Measurements from ENCODE around the genes MTMR3 and PES1.

GRCh38 chr22:29385579-29386234 is 2.7 kb downstream of the AP1B1 start:
- PRO-cap, 5 experiments = peak in 2 of 5 experiments; most common plus-strand start chr22:29386048 (in 2)
- RAMPAGE, long total RNA, 2 experiments = no peak in any of the 2 experiments
- RRBS = no CpG with 5 or more reads among the region's 5 CpGs

- PRO-cap, 5 experiments = no peak in any of the 5 experiments
- RAMPAGE, long total RNA, 2 experiments = no peak in any of the 2 experiments
- RRBS = no CpG with 5 or more reads among the region's 8 CpGs
These were observed 2.1 kb upstream of the NEFH start for GRCh38 chr22:29477812-29478448.

GRCh38 chr22:29690642-29691025 is 29.2 kb upstream of the CABP7 start:
- PRO-cap, 5 experiments = no peak in any of the 5 experiments
- RAMPAGE, long total RNA, 2 experiments = no peak in any of the 2 experiments
- RRBS = no CpG with 5 or more reads among the region's 8 CpGs

DNA sequence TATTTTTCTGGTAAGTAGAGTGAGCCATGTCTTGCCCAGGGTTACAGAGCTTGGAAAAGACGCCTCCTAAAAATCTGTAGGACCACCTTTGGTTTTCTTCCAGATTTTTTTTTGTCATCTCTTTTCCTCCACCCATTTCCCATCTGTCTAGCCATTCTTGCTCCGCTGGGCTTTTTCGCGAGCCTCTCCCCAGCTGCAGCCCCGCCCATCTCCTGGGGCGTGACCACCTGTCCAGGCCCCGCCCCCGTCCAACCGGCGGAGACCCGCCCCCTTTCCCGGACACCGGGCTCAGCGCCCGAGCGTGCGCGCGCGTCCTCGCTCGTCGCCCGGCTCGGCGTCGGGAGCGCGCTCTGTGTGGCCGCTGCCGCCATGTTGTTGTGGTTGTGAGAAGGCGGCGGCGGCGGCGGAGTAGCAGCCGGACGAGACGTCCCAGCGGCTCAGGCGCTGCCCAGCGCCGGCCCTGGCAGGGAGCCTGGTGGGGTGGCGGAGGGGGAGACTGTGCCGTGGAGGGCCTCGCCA is at the start of gene MTMR3:
MTMR3 (plus strand) TSS at position 348 of the 519 bp plus-strand sequence.
- PRO-cap, 5 experiments = peak in 5 of 5 experiments; most common plus-strand start position 370 of the sequence (in 5)
- RAMPAGE, long total RNA, 2 experiments = start-site peak on the plus strand in 1 of 2 experiments, centred at position 381 of the sequence, 142 reads per replicate
- RRBS = under 1% methylated on average over 10 of the region's 46 CpGs

- PRO-cap, 5 experiments = no peak in any of the 5 experiments
- RAMPAGE, long total RNA, 2 experiments = no peak in any of the 2 experiments
- RRBS = no CpG with 5 or more reads among the region's 5 CpGs
These were observed 62.5 kb downstream of the MTMR3 start for GRCh38 chr22:29945397-29945947.

- PRO-cap, 5 experiments = no peak in any of the 5 experiments
- RAMPAGE, long total RNA, 2 experiments = no peak in any of the 2 experiments
- RRBS = no CpG with 5 or more reads among the region's 7 CpGs
These were observed 77.3 kb upstream of the HORMAD2 start for GRCh38 chr22:30002709-30003542.

DNA sequence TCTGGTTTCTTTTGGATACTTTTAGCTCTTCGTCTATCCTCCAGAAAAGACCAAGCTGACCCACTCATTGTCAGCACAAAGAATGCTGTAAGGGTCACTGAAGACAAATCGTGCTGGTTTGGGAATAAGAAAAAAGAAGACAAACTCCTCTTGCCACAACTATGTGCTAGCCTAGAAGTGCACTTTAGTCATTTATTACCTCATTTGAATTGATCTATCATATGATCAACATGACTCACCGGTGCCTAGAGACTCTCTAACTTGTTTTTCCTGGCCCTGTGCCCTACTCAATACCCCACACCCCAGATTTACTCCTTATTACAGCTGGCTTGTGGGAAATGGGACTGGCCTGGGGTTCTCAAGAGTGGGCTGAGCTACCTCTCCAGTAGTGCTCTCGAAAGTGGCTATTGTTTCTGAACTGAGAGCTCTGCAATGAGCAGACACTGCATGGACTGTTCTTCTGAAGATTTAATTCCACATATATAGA is 35.9 kb upstream of the HORMAD2 start:
- PRO-cap, 5 experiments = peak in 2 of 5 experiments; most common plus-strand start position 344 of the sequence (in 1); most common minus-strand start position 141 of the sequence (in 1)
- RAMPAGE, long total RNA, 2 experiments = no peak in any of the 2 experiments
- RRBS = no CpG with 5 or more reads among the region's 4 CpGs

- PRO-cap, 5 experiments = no peak in any of the 5 experiments
- RAMPAGE, long total RNA, 2 experiments = no peak in any of the 2 experiments
- RRBS = 57% methylated on average over 3 of the region's 12 CpGs
These were observed 29.9 kb downstream of the LIF start for GRCh38 chr22:30216455-30217212.

- PRO-cap, 5 experiments = no peak in any of the 5 experiments
- RAMPAGE, long total RNA, 2 experiments = no peak in any of the 2 experiments
- RRBS = no CpG with 5 or more reads among the region's 14 CpGs
These were observed 20.3 kb downstream of the LIF start for GRCh38 chr22:30226110-30226854.

DNA sequence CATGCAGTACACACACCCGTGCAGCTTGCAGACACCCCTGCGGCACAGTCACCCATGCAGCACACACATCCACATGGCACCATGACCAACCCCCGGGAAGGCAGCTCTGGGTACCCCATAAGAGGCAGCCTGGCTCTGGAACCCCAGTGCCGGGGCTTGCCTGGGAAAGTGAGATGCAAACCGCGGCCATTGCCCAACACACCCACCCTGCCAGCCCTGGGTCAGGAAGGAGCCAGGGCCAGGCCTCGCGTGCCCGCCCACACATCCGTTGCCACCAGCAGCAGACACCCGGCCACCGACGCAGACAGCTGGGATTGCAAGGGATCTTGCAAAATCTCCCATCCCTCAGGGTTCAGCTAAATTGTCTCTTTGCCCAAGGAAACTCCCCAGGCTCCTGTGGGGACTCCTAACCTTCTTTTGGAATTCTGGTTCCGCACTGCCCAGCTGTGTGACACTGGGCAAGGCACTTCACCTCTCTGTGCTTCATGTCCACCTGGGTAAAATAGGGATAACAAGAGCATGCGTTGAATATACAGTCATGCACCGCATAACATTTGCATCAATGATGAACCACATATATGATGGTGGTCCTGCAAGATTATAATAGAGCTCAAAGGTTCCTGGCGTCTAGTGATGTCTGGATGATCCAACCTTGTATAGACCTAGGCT is 9.8 kb downstream of the CASTOR1 start:
- PRO-cap, 5 experiments = no peak in any of the 5 experiments
- RAMPAGE, long total RNA, 2 experiments = no peak in any of the 2 experiments
- RRBS = 41% methylated on average over 4 of the region's 17 CpGs

DNA sequence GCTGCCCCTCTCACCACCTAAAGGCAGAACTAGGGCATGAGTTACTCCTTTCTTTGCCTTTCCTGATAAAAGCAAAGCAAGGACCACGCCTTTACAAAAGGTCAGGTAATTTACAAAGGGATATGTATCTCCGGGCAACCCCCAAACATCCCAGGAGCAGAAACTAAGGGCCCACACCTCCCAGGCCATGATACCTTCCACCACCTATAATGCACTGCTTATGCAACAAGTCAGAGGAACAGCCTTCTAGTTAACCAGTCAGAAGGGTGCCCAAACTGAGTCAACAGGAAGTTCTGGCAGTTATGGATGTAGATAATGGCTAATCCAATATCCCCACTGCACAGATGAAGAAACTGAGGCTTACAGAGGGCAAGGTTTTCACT is 16.6 kb upstream of the CASTOR1 start:
- PRO-cap, 5 experiments = no peak in any of the 5 experiments
- RAMPAGE, long total RNA, 2 experiments = no peak in any of the 2 experiments
- RRBS = no CpG with 5 or more reads among the region's 2 CpGs

DNA sequence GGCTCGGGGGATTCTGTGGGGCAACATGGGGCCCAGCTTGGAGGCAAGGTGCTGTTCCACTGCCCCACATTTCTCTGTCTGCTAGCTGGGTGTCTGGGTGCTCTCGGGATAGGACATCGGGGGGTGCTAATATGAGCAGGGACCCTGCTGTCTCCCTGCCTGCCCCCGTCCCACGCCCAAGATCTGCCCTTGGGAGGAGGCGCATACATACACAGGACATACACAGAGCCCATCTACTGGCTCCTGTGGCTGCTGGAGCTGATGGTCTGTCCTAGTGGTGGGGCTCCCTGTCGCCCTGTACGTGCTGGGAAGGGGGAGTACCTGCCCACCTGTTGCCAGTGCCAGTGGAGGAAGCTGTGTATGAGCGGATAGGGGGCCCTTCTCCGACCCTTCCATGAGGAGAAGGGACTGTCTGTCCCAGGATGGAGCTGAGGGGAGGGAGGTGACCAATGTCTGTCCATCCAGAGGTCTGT is 1.1 kb downstream of the TBC1D10A start:
- PRO-cap, 5 experiments = no peak in any of the 5 experiments
- RAMPAGE, long total RNA, 2 experiments = no peak in any of the 2 experiments
- RRBS = no CpG with 5 or more reads among the region's 10 CpGs

DNA sequence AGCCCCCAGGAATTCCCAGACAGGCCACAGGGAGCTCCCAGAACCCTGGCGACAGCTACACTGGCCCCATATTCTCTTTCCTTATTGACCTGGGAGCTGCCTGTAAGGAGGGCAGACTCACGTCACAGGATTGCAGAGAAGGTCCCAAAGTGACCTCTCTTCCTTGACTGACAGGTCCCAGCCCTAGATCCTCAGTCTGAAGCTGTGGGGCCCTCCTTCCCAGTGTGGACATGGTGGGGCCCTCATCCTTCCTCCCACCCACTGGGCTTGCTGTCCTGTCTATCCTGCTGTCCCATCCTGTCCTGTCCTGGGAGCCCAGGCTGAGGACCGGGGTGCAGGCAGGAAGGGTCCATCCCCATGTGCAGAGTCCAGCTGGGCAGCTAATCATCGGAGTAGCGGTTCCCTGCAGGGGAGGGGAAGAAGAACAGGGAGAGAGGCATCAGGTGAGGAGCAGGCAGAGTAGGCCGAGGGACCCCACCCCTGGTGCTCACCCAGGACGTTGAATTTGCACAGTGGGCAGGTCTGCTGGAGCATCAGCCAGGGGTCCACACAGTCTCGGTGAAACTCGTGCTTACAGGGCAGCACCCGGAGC is 7.9 kb downstream of the RNF215 start:
- PRO-cap, 5 experiments = no peak in any of the 5 experiments
- RAMPAGE, long total RNA, 2 experiments = no peak in any of the 2 experiments
- RRBS = no CpG with 5 or more reads among the region's 10 CpGs

DNA sequence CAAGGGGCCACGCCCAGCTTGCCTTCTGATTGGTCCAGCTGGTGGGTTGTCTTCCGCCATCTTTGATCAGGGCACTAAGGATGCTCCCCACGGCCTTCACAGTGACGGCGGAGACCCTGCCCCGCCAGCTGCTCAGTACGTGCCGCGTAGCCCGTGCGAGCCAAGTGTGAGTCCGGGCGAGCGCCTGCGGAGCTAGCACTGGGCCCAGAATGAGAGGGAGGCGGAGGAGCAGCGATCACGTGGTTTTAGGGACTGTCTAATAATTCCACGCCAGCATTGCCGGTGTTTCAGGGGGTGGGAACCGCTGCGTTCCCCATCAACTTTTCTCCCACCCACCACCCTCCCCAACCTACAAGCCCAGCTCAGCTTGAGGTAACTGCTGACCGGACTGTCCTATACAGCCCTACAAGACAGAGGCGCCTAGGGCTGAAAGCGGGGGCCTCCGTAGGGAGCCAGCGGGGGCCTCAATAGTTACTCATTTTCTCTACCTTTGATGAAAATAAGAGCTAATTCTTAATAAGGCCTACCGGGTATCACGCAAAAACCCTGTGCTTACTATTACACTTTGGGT is 1.5 kb upstream of the MTFP1 start:
- PRO-cap, 5 experiments = peak in 5 of 5 experiments; most common plus-strand start position 163 of the sequence (in 2); most common minus-strand start position 168 of the sequence (in 1)
- RAMPAGE, long total RNA, 2 experiments = no peak in any of the 2 experiments
- RRBS = 2% methylated on average over 9 of the region's 29 CpGs

DNA sequence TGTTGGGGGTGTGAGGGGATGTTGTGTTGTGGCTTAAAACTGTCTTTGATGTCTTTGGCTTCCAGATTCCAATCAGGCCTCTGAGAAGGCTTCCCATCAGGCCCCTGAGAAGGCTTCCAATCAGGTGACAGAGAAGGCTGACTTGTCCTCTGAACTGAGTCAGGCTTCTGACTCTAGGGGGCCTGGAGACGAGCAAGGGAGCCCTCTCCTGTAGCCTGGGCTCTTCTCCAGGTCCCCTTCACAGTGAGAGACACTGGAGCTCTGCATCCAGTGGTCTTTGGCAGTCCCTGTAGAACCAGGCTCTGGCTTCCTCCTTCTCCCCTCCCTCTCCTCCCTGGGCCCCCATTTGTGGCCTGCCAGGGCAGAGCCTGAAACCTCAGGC is 9.4 kb downstream of the MTFP1 start:
- PRO-cap, 5 experiments = no peak in any of the 5 experiments
- RAMPAGE, long total RNA, 2 experiments = no peak in any of the 2 experiments
- RRBS = no CpG with 5 or more reads among the region's 1 CpG

DNA sequence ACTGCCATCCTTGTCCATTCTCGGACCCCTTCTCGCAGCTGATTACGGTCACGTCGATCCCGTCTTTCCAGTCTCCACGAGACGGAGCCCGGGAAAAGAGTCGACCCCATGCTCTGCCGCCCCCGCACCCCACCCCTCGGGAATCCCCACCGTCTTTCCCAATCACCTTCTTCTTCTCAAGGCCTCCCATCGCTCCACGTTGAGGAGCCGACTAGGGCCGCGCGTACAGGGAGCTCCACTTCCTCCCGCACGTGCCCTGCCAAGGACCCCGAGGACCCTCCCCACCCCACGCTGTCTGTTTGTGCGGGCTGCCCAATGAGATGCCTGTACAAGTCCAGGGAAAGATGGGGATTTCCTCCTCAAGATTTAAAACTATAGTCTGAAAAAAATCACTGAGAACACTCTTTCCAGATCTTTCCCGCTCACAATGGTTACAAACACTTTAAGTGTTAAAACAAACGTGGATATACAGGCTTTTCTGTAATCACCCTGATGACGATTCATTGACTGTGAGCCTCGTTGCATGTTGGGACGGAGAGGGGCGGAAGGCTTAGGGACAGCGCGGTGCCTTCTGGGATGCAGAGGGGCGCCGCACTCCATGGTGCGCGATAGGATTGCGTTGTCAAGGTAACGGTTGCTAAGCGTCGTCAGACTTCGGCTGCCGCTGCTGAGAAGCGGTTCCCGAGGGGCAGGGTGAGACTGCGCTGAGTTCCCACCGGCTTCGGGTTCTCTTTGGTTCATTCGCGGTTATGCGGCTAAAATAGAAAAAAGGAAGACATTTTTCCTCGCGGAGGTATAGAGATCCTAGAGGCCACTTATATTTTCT is at the start of gene PES1:
PES1 (minus strand) TSS at position 267 of the 826 bp plus-strand sequence.
- PRO-cap, 5 experiments = peak in 5 of 5 experiments; most common plus-strand start position 534 of the sequence (in 1); most common minus-strand start position 253 of the sequence (in 5)
- RAMPAGE, long total RNA, 2 experiments = start-site peak on the minus strand in 2 of 2 experiments, centred at positions 235 to 236 of the sequence, 165 to 335 reads per replicate
- RRBS = no CpG with 5 or more reads among the region's 53 CpGs

GRCh38 chr22:30667002-30667553 is 597 bp downstream of the DUSP18 start:
- PRO-cap, 5 experiments = no peak in any of the 5 experiments
- RAMPAGE, long total RNA, 2 experiments = no peak in any of the 2 experiments
- RRBS = no CpG with 5 or more reads among the region's 23 CpGs

GRCh38 chr22:30927180-30927916 is 41.2 kb downstream of the MORC2 start:
- PRO-cap, 5 experiments = no peak in any of the 5 experiments
- RAMPAGE, long total RNA, 2 experiments = no peak in any of the 2 experiments
- RRBS = no CpG with 5 or more reads among the region's 7 CpGs

DNA sequence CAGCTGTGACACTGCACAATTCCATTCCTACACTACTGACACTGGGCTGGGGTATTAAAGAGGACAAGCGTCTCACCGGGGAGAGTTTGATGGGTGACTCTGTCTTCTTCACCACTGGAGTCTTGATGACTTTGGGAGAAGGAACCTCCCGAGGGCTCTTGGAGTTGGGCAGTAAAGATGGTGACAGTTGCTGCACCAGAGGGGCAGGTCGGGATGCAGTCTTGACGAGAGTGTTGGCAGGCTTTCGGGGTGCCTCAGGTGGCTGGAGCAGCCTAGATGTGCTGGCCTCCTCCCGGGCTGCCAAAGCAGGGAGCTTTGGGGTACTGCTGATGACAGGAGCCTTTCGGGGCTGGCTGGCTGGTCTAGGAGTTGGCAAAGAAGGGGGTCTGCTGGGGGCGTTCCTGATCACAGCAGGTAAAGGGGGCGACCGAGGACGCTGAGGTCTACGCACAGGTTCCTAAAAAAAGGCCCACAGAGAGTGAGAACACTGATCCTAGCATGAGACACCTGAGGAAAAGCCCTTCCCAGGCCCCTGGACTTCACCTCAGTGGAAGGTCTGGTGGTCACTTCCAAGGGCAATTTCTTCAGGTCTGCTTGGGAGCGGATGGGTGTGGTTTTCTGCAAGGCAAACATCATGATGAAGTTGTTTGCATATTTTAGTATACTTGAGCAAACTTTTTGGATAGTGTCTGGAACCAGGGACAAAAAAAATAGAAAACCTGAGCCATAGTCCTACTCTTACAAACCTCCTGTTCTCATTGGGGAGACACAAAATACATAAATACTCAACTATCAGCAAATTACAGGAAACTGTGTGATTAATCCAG is 33.7 kb downstream of the MORC2 start:
- PRO-cap, 5 experiments = no peak in any of the 5 experiments
- RAMPAGE, long total RNA, 2 experiments = no peak in any of the 2 experiments
- RRBS = no CpG with 5 or more reads among the region's 14 CpGs

DNA sequence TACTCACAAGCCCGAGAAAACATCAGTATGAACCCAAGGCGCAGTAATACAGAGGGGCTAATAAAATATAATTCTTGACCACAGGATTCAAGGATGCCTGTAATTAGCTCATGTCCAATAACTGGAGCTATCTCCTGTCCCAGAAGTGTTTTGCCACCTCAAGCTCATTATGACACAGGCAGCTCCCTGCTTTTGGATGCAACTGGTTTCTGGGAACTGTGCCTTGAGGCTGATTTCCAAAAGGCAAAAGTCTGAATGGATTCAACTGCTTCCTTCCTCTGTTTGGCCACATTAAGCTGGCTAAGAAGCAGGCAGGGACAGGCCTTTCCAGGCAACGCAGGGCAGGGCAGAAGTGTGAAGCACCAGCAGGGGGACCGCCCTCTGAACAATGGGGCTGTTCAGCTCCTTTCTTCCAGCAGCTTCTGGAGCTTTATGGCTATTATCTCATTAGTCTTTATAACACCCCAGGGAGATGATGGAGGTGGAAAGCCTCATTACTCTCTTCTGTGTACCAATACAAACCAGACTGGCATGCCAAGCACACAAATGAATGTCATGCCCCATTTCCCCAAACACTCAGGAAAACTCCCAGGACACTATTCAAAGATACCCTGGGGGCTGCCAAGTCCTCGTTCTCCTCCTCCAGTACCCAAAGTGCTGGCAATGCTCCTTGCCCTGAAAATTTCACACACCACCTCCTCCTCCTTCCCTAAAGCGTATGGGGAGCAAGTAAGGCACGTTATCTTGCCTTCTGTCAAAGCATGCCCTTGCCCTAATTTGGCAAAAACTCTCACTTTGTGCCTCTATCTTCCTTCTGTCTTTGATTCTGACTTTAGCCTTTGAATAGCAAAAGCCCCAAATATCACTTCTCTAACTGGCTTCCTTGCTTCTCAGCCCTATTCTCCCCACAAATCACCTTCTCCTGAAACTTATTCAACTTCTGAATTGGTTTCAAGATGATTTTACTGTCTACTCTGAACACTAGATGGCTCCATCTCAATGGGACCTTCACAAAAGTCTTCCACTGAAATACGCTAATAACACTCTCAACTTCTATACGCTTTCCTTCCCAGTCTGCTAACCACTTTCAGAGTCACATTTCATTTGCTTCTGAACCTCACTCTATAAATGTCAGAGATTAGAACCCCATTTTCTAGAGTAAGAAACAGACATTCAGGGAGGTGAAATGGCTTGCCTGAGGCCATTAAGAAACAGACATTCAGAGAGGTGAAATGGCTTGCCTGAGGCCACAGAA is 21.1 kb downstream of the MORC2 start:
- PRO-cap, 5 experiments = no peak in any of the 5 experiments
- RAMPAGE, long total RNA, 2 experiments = no peak in any of the 2 experiments
- RRBS = no CpG with 5 or more reads among the region's 9 CpGs

Measured in liver (tissue), 9 donors.